Colon Carcinoma Metastatic in the Brain (tissue), 2 donors: ENCODE measurements around the genes AGGF1 and ZBED3.

DNA sequence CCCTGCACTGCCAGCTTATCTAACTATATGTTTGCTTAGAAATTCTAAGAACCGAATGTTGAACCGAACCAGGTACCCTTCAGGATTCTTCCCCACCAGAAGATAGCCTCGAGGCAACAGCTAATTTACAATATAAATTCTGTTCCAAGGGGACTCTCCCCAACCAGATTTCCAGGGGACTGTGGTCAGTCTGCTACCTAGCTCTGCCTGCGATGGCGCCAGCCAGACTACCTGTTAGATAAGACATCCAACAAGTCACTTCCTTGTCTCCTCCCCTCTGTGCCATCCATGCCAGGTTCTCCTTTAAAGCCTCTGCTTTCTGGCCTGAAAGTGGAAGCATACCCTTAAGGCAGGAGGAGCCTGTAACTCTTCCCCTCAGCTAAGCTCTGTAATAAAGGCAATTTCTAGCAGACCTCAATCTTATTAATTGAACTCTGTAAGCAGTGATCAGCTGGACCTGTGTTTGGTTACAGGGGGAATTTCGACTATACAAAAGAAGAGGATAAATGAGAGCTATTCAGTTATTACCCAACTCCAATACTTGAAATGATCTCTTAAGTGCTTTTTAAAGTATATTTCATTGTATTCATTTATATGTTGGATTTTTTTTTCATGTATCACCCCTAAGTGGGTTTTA, 85.6 kb downstream of the GCNT4 start:
- PRO-cap, 2 experiments, result no peak in any of the 2 experiments

DNA sequence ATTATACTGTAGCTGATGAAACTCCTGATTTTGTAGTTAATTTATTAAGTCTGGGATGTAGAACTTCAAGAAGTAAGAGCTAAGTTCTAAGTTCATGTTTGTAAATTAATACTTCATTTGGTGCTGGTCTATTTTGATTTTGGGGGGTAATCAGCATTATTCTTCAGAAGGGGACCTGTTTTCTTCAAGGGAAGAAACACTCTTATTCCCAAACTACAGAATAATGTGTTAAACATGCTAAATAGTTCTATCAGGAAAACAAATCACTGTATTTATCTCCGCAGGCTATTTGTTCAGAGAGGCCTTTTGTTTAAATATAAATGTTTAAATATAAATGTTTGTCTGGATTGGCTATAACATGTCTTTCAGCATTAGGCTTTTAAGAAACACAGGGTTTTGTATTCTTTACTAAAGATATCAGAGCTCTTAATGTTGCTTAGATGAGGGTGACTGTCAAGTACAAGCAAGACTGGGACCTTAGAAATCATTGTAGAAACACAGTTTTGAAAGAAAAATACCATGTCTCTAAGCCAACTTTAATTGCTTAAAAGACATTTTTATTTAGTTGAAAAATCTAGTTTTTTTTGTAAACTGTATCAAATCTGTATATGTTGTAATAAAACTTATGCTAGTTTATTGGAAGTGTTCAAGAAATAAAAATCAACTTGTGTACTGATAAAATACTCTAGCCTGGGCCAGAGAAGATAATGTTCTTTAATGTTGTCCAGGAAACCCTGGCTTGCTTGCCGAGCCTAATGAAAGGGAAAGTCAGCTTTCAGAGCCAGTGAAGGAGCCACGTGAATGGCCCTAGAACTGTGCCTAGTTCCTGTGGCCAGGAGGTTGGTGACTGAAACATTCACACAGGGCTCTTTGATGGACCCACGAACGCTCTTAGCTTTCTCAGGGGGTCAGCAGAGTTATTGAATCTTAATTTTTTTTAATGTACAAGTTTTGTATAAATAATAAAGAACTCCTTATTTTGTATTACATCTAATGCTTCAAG, 24.0 kb downstream of the HMGCR start:
- PRO-cap, 2 experiments, result no peak in any of the 2 experiments

GRCh38 chr5:75405246-75405847, 68.3 kb downstream of the HMGCR start:
- PRO-cap, 2 experiments, result no peak in any of the 2 experiments

DNA sequence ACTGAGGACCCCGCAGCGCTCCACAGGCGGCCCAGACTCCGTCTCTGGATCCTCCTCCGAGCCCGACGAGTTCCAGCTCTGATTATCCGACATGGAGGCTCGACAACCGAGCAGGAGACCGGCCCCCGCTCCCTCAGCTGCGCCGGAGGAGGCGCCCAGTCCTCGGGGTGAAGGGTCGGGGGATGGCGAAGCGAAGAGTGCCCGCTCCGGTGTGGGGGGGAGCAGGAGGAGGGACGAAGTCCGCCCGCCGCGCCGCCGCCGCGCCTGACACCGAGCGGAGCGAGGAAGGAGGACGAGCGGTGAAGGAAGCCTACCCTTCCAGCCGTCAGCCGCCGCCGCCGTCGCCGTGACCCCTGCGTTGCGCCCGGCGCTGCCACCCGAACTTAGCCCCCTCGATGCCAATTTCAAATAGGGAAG, 306 bp downstream of the CERT1 start:
- PRO-cap, 2 experiments, result peak in 2 of 2 experiments; most common plus-strand start position 267 of the sequence (in 1); most common minus-strand start position 141 of the sequence (in 2)

DNA sequence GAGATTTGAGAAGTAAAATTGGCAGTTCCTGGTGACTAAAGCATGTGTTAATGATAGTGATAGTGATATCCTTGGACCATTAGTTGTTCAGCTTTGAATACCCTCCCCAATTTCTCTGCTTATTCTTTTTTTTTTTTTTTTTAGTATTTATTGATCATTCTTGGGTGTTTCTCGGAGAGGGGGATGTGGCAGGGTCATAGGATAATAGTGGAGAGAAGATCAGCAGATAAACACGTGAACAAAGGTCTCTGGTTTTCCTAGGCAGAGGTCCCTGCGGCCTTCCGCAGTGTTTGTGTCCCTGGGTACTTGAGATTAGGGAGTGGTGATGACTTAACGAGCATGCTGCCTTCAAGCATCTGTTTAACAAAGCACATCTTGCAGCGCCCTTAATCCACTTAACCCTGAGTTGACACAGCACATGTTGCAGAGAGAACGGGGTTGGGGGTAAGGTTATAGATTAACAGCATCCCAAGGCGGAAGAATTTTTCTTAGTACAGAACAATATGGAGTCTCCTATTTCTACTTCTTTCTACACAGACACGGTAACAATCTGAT, 469 bp upstream of the ANKDD1B start:
- PRO-cap, 2 experiments, result no peak in any of the 2 experiments

DNA sequence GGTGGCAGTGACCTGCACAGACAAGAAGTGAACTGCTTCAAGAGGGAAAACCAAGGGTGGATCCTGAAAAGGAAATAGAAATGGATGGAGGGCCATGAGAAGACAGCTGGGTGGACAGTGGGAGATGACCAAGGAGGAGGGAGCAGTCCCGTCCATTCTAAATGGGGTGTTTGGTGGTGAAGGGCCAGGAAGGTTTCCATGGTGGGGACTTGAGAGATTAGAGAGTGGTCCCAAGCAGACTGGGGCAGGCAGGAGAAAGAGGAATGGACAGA, 56.6 kb downstream of the F2RL2 start:
- PRO-cap, 2 experiments, result no peak in any of the 2 experiments

DNA sequence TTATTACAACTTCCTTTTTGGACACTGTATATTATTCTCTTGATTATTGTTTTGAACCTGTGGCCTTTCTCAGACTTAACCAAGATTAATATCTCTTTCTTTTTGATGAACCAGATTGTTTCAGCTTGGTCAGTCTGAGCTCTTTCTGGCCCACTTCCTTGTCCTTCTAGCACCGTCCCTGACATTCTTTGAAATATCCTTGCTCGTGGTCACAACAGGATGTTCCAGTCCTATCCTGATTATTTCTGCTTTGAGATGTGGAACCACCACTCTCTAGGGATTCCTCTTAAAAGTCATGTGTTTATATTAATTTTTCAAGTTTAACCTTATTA, 42.7 kb downstream of the F2RL2 start:
- PRO-cap, 2 experiments, result no peak in any of the 2 experiments

GRCh38 chr5:76584147-76584853, 38.9 kb downstream of the F2RL2 start:
- PRO-cap, 2 experiments, result no peak in any of the 2 experiments

GRCh38 chr5:76636774-76637359, 13.7 kb upstream of the F2RL2 start:
- PRO-cap, 2 experiments, result no peak in any of the 2 experiments

DNA sequence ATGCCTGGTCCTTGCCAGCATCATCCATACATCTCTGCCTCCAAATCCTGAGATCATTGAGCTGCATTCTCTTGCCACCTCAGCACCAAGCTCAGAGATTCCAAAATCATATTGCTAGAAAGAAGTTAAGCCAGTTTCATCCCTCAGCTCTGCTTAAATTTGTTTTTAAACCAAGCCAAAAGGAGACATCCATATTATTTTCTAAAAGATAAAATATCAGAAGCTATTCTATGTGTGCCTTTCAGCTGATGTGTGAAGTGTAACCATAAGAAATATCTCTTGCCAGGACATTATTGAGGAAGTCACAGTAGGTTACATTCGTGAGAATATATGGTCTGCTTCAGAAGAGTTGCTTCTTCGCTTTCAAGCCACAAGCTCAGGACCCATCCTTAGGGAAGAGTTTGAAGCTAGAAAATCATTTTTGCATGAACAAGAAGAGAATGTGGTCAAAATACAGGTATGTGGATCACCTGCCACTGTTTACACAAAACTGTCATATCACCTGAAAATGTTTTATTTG, 17.5 kb upstream of the F2RL2 start:
- PRO-cap, 2 experiments, result no peak in any of the 2 experiments

DNA sequence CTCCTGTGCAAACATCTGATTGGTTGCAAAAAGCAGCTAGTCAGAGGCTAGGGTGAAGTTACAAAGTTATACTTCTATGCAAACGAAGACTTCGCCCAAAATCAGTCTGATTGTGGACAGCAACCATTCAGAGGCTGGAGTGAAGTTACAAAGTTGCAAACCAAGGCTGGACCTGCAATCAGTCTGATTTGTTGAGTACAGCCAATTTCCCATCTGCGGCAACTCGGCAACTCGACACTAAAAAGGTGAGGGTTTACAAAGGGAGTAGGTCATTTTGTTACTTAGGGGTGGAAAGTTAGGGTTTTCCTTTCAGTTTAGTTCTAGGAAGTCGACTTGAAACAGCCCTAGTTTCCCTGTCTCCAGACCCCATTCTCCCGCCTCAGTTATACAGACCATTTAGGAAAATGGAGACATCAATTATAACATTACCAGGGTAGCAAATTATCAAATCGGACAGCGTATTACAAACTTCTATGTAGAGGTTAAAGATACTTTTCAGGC, 40.5 kb downstream of the F2R start:
- PRO-cap, 2 experiments, result no peak in any of the 2 experiments

DNA sequence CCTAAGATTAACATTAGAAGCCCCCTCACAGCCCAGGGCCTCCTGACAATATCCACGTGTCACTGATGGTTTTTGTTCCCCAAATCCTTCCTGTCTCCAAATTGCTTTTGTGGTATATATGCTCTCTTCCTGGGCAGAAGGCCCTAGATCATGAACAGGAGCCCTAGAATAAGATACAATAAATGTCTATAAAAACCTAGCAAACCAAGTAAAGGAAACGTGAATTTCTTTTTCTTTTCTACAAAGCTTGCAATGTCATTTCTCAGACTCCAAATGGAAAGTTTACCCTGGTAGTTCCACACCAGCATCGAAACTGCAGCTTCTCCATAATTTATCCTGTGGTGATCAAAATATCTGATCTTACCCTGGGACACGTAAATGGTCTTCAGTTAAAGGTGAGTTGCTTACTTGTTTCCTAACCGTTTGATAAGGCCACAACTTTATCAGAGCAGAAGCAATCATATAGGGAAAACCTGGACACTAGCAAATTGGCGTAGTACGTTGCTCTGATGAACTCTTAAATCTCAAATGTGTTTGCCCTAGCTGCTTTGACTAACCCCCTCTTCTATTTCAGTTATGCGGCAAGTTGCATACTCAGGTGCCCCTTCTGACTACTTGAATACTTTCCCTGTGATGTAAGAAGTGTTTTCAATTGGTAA, 5.8 kb downstream of the CRHBP start:
- PRO-cap, 2 experiments, result no peak in any of the 2 experiments

GRCh38 chr5:77030099-77031065, at the start of gene AGGF1:
Gene AGGF1, plus strand, starts transcription at chr5:77030404.
- PRO-cap, 2 experiments, result peak in 2 of 2 experiments; most common plus-strand start chr5:77030410 (in 1); most common minus-strand start chr5:77030261 (in 1)

DNA sequence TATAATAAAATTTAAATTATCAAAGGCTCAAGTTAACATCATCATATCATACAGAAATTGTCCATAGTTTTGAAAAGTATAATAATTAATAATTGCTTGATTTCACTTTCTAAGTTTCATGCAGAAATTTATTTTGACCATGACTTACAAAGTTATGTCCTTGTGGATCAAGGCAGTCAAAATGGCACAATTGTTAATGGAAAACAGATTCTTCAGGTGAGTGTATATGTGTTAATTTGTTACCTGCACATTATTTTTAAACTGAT, 22.3 kb downstream of the AGGF1 start:
- PRO-cap, 2 experiments, result no peak in any of the 2 experiments

- PRO-cap, 2 experiments, result peak in 2 of 2 experiments; most common plus-strand start chr5:77086950 (in 1); most common minus-strand start chr5:77086928 (in 1)
Observed at GRCh38 chr5:77086827-77087711, at the start of gene ZBED3. Gene ZBED3, minus strand, starts transcription at chr5:77087285.

DNA sequence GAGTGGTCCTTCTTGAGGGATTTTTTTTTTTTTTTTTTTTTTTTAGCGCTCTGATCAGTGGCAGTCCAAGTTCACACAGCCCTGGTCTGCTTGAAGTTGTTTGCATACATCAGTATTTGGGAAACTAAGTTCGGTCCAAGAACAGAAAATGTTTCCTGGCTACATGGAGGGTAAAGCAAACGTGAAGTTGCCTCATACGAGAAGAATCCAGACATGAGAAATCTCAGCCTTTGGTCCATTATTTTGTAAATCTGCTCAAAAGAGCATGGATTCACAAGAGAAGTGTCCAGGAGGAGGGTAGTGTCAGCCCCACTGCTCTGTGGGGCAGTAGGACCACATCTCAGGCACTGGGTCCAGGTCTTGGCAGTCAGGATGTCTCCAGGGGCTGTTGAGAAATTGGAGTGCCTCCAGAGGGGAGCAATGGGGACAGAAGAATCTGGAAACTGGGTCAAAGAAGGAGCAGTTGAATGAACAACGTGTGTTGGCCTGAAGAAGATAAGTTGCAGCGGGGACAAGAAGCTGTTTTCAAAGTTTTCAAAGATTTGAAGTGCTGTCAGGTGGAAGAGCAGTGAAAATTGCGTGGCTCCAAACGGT, 56.9 kb upstream of the ZBED3 start:
- PRO-cap, 2 experiments, result no peak in any of the 2 experiments

- PRO-cap, 2 experiments, result no peak in any of the 2 experiments
Observed at GRCh38 chr5:77282174-77282671, 71.7 kb downstream of the PDE8B start.

DNA sequence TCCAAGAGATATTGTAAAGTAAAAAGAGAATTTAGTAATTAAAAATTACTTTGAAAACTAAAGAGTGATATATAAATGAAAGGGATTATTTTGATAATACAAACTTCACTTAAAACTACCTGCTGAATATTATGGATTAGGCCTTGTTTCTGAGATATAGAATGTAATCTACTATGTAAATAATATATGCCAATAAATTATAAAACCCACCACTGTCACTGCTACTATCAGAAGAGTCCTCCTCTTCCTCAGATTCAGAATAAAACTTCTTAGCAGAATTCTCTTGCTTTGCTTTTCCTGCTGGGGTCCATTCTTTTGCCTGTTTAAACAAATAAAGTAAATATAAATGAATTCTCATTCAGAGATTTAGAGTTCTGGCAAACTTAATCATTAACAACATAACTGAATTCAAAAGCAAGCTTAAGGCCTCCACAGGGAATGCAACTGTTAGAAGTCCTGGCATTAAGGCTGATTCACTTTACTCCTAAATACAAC, 178.5 kb downstream of the AP3B1 start:
- PRO-cap, 2 experiments, result no peak in any of the 2 experiments

- PRO-cap, 2 experiments, result no peak in any of the 2 experiments
Observed at GRCh38 chr5:78475541-78476513, 115.4 kb downstream of the SCAMP1 start.

DNA sequence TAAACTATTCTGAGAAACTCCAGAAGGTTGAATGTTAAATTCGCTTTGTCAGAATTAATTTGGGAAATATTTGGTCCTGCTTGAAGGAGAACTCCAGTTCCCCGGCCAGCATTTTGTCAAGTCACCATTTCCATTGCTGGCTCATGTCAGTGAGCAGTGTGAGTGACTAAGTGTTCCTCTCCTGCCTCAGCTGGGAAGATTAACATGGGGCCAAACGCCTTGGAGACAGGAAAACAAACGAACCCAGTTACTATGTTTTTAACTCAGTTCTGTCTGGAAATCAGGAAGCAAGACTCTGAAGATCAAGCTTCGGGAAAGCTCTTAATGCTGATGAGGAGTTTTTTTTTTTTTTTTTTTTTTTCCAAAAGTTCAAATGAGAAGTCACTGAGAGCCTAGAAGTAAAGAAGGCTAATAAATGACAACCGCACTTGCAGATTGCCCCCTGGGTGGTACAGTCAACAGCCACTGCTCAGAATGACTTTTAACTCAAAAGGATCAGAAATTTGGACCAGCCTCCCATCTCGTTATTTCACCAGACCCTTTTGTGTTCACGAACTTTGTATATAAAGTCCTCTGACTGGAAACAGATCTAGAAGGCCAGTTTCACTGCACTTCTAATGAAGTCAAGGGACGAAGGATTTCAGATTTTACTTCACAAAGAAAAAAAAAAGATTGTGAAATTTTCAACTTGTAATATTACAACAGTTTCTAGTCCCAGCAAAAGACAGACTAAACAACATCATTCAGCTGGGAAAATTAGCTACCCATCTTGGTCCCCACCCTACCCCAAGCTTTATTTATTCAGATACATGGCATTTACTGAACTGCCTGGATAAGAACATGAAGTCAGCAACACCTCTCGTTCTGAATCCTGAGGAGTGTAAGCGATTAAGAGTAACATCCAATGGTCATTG, 121.3 kb downstream of the LHFPL2 start:
- PRO-cap, 2 experiments, result no peak in any of the 2 experiments